ENCODE data around the genes SPPL3 and P2RX7.

- PRO-cap, 3 experiments = peak in 1 of 3 experiments; most common minus-strand start chr12:120474755 (in 1)
- RAMPAGE, long total RNA, 4 experiments = no peak in any of the 4 experiments
- RRBS = no CpG with 5 or more reads among the region's 3 CpGs
These were observed 5.1 kb upstream of the SRSF9 start for GRCh38 chr12:120474552-120475081.

- PRO-cap, 3 experiments = peak in 1 of 3 experiments; most common plus-strand start chr12:120496861 (in 1); most common minus-strand start chr12:120496623 (in 1)
- RAMPAGE, long total RNA, 4 experiments = no peak in any of the 4 experiments
- RRBS = 1% methylated on average over 10 of the region's 41 CpGs
These were observed 874 bp downstream of the DYNLL1 start for GRCh38 chr12:120496526-120497448.

DNA sequence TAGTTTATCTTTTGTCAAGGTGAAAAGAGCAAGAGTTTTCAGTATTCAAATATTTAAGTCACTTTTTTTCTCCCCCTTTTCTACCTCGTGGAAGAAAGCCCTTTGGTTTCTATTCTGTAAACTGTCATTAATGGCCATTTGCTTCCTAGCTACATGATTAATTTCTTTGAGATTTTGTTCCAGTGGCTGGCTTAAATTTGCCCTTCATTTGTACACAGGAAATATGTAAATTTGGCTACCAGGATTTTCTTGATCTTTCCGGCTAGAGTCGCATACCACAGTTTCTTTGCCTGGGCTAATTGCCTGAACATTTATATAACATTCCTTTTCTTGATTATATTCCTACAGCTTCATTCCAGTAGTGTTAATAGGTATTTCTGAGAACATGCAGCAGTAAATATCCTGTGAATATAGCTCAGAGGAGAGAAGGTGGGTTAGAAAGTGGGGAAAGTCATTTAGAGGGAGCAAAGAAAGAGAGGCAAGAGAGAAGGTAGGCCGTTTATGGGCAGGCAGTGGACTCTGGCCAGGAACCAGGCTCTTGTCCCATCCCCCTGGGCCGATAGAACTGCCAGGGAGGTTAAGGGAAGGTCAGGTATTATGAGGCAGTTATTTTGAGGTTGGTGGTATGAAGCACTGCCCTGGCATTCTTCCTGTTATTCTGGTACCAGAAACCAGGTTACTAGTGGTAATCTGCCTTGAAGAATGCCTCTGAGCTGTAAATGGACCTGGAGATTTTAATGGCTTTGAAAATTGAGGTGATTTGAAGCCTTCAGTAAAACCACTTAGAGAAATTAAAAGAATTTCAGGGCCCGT lies 4.2 kb downstream of the RNF10 start:
- PRO-cap, 3 experiments = peak in 3 of 3 experiments; most common plus-strand start position 605 of the sequence (in 3); most common minus-strand start position 503 of the sequence (in 3)
- RAMPAGE, long total RNA, 4 experiments = no peak in any of the 4 experiments
- RRBS = no CpG with 5 or more reads among the region's 6 CpGs

- PRO-cap, 3 experiments = no peak in any of the 3 experiments
- RAMPAGE, long total RNA, 4 experiments = no peak in any of the 4 experiments
- RRBS = no CpG with 5 or more reads among the region's 12 CpGs
These were observed 10.3 kb upstream of the CABP1 start for GRCh38 chr12:120630136-120630613.

DNA sequence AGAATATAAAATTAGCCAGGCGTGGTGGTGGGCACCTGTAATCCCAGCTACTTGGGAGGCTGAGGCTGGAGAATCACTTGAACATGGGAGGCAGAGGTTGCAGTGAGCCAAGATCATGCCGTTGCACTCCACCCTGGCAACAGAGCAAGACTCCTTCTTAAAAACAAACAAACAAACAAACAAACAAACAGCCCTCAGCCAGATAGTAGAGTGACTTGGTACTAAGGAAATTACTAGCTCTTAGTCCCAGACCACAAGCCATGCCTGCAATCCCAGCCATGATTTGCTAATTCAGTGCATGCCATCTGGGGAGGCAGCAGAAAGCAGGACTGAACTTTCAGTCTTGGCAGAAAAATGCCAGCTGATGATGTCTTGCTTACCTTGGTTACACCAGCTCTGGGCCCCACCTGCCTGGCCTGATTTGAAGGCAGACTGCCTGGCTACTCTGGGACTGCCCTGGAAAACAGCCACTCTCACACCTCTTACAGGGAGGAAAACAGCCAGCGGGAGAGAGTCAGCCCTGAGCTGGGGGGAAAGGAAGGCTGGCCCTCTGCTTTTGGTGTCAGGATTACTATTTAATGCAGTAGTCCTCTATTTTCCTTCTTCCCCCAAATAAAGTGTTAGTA lies 4.7 kb upstream of the UNC119B start:
- PRO-cap, 3 experiments = no peak in any of the 3 experiments
- RAMPAGE, long total RNA, 4 experiments = no peak in any of the 4 experiments
- RRBS = no CpG with 5 or more reads among the region's 3 CpGs

DNA sequence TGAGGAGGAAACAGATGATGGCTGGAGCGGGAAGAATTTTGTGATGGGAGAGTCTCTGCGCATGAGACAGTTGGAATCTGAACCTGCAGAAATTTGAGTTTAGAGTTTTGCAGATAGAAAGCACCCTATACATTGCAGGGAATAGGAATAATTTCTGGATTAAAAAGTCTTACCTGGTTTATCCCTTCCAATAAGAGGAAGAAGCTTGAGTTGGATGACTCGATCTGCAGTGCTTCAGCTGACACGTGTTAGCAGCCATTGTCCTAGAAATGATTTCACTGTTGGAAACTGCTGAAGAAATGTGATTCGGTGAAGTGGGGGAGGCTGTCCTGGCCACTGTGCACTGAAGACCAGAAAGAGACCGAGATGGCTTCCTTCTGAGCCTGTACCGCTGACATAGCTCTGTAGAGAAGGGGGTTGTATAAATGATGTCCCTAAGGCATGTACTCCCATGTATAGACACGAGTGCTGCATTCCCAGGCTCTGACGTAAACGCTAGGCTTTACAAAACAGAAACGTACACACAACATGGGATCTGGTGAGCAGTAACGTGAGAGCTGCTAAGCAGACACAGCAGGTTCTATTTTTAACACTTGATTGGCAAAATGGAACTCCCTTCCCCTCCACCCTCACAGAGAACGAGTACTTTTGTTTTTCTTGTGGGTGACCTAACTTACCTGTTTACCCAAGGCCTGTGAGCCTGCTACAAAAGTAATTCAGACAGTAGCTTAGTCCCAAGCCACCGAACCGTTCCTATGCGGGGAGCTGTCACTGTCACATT lies 35.8 kb downstream of the ACADS start:
- PRO-cap, 3 experiments = no peak in any of the 3 experiments
- RAMPAGE, long total RNA, 4 experiments = no peak in any of the 4 experiments
- RRBS = no CpG with 5 or more reads among the region's 16 CpGs

DNA sequence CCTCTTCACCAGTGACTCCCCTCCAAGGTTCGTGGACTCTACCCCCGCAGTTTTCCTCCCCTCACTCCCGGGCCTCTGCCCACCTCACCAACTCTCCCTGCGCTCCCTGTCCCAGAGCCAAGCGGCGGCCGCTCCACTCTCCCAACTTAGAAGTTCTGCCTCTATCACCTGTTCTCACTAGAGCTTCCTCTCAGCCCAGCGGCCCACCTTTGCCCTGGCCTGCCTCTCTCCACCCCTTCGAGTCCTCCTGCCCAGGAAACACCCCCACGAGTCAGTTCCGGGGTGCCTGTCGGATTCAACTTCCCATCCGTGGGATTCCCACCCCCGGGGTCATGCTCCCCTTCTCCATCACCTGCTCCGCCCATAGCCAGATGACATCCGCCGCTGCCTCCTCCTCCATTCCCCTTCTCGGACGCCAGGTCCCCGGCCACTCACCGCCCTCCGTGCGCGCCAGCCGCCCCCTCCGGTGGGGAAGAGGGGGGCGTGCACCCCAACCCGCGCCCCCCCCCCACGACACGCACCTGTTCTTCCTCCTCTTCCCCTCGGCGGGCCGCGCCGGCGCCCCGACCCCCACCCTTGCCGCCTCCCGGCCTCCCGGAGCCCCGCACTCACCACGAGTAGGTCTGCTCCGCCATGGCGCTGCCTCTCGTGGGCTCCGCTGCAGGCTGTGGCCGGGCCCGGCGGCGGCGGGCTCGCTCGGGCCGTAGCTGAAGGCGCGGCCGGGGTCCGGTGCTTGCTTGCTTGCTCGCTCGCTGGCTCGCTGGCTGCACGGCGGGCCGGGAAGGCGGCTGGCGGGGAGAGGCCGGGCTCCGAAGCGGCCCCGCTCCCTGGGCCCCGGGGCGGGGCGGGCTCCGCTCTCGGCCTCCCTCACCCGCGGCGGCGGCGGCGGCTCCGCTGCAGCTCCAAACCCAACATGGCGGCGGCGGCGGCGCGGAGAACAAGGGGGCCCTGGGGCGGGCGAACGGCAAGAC lies 640 bp downstream of the SPPL3 start:
- PRO-cap, 3 experiments = peak in 3 of 3 experiments; most common plus-strand start position 399 of the sequence (in 3); most common minus-strand start position 157 of the sequence (in 2)
- RAMPAGE, long total RNA, 4 experiments = no peak in any of the 4 experiments
- RRBS = 1% methylated on average over 46 of the region's 92 CpGs

- PRO-cap, 3 experiments = peak in 3 of 3 experiments; most common plus-strand start chr12:120904459 (in 3); most common minus-strand start chr12:120904303 (in 2)
- RAMPAGE, long total RNA, 4 experiments = no peak in any of the 4 experiments
- RRBS = no CpG with 5 or more reads among the region's 53 CpGs
These were observed at the start of gene SPPL3 for GRCh38 chr12:120904204-120904562. TSS of gene SPPL3 (minus strand) at chr12:120904358.

DNA sequence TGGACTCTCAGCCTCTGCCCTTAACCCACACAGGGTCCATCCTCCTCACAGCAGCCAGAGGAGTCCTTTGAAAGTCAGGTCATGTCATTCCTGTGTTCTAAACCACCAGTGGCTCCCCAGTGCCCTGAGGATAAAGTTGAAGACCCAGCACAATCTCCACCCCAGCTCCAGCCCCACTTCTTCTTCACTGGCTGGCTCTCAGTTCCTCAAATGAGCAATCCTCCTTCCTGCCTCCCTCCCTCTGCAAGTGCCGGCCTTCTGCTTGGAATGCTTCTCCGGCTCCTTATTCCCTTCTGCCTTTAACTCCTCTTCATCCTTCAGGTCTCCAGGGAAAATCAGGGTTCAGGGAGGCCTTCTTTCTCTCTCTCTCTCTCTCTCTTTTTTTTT lies 32.0 kb upstream of the SPPL3 start:
- PRO-cap, 3 experiments = peak in 1 of 3 experiments; most common plus-strand start position 246 of the sequence (in 1); most common minus-strand start position 104 of the sequence (in 1)
- RAMPAGE, long total RNA, 4 experiments = no peak in any of the 4 experiments
- RRBS = no CpG with 5 or more reads among the region's 2 CpGs

GRCh38 chr12:120961597-120961906 lies 16.8 kb upstream of the HNF1A start:
- PRO-cap, 3 experiments = no peak in any of the 3 experiments
- RAMPAGE, long total RNA, 4 experiments = no peak in any of the 4 experiments
- RRBS = no CpG with 5 or more reads among the region's 8 CpGs

GRCh38 chr12:120980179-120981423 lies 2.3 kb downstream of the HNF1A start:
- PRO-cap, 3 experiments = no peak in any of the 3 experiments
- RAMPAGE, long total RNA, 4 experiments = no peak in any of the 4 experiments
- RRBS = 8% methylated on average over 3 of the region's 21 CpGs

DNA sequence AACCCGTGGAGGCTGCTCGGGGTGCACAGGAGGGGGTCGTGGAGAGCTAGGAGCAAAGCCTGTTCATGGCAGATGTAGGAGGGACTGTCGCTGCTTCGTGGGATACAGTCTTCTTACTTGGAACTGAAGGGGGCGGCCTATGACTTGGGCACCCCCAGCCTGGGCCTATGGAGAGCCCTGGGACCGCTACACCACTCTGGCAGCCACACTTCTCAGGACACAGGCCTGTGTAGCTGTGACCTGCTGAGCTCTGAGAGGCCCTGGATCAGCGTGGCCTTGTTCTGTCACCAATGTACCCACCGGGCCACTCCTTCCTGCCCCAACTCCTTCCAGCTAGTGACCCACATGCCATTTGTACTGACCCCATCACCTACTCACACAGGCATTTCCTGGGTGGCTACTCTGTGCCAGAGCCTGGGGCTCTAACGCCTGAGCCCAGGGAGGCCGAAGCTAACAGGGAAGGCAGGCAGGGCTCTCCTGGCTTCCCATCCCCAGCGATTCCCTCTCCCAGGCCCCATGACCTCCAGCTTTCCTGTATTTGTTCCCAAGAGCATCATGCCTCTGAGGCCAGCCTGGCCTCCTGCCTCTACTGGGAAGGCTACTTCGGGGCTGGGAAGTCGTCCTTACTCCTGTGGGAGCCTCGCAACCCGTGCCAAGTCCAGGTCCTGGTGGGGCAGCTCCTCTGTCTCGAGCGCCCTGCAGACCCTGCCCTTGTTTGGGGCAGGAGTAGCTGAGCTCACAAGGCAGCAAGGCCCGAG lies 14.7 kb downstream of the C12orf43 start:
- PRO-cap, 3 experiments = no peak in any of the 3 experiments
- RAMPAGE, long total RNA, 4 experiments = no peak in any of the 4 experiments
- RRBS = no CpG with 5 or more reads among the region's 19 CpGs

DNA sequence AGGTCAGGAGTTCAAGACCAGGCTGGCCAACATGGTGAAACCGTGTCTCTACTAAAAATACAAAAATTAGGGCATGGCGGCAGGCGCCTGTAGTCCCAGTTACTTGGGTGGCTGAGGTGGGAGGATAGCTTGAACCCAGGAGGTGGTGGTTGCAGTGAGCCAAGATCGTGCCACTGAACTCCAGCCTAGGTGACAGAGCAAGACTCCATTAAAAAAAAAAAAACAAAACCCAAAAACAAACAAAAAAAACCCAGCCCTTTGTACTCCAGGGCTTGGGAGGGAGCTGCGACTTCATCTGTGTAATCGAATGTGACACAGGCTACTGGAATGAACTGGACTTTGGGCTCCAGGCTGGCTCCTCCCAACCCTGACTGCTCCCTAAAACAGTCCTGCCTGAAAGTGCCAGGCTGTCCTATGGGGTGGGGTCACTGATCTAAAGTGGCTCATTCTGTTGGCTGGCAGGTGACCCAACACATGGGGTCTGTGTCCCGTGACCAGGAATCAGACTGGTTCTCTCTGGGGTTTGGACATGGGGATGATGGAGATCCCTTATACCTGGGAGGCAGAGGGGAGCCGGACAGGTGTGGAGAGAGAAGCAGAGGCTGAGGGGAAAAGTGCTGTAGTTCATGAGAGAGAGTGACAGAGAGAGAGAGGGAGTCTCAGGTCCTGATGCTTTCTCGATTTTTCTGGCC lies 9.4 kb upstream of the C12orf43 start:
- PRO-cap, 3 experiments = no peak in any of the 3 experiments
- RAMPAGE, long total RNA, 4 experiments = no peak in any of the 4 experiments
- RRBS = no CpG with 5 or more reads among the region's 9 CpGs

DNA sequence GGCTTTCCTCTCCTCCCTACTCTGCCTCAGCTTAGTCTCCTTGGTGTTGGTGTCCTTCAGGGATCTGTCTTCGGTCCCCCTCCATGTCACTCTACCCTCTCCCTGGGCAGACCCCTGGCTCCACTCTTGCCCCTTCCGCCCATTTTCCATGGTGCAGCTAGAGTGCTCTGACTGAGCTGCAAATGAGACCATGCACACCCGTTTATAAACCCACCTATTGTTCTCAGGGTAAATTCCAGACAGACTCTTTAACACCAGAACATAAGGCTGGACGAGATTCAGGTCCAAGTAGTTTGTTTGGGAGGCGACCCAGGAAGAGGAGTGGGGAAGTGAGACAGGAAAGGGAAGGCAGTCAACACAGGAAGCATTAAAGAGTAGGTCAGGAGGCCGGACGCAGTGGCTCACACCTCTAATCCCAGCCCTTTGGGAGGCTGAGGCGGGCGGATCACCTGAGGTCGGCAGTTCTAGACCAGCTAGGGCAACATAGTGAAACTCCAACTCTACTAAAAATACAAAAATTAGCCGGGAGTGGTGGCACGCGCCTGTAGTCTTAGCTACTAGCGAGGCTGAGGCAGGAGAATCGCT lies 4.5 kb upstream of the P2RX7 start:
- PRO-cap, 3 experiments = peak in 1 of 3 experiments; most common plus-strand start position 370 of the sequence (in 1)
- RAMPAGE, long total RNA, 4 experiments = no peak in any of the 4 experiments
- RRBS = no CpG with 5 or more reads among the region's 15 CpGs

DNA sequence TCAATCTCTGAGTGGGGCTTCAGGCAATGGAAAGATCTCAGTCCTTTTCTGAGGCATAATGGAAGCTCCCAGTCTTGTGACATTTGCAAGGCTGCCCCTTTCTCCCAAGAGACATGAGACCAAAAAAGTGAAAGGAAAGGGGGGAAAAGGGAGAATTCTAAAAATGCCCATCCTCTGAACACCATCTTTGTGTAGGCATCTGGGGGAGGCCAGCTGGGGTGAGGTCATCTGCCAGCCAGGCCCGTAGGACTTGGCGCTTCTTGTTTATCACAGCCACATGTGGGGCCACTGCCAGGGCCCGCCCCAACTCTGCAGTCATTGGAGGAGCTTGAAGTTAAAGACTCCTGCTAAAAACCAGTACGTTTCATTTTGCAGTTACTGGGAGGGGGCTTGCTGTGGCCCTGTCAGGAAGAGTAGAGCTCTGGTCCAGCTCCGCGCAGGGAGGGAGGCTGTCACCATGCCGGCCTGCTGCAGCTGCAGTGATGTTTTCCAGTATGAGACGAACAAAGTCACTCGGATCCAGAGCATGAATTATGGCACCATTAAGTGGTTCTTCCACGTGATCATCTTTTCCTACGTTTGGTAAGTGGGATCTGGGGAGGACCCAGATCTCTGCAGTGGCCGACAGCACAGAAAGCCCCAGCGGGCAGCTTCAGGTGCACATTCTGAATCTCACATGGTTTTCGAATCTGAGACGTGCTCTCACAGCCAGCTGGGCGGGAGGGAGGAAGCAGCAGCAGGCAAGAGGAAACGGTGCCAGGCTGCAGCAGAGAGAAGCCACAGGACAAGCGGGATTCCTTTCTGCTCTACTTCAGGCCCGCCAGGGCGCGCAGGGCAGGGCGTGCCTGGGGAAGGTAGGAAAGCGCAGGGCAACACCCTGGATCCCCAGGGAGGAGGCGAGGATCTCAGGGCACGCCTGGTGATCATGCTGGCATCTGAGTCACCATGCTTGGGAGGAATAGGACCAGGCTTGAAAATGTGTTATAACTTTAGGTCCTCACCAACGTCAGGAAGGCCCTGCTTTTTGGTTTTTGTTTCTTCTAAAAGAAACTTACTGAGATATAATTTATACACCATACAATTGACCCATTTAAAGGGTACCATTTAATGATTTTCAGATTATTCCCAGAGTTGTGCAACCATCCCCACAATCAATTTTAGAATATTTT lies at the start of gene P2RX7:
P2RX7 (plus strand) TSS at position 363 of the 1,169 bp plus-strand sequence.
- PRO-cap, 3 experiments = peak in 3 of 3 experiments; most common plus-strand start position 607 of the sequence (in 3); most common minus-strand start position 481 of the sequence (in 3)
- RAMPAGE, long total RNA, 4 experiments = start-site peak on the plus strand in 2 of 4 experiments, centred at positions 386 to 418 of the sequence, 15 to 21 reads per replicate
- RRBS = no CpG with 5 or more reads among the region's 26 CpGs

GRCh38 chr12:121222801-121223690 lies 13.1 kb downstream of the P2RX4 start:
- PRO-cap, 3 experiments = no peak in any of the 3 experiments
- RAMPAGE, long total RNA, 4 experiments = no peak in any of the 4 experiments
- RRBS = no CpG with 5 or more reads among the region's 17 CpGs

DNA sequence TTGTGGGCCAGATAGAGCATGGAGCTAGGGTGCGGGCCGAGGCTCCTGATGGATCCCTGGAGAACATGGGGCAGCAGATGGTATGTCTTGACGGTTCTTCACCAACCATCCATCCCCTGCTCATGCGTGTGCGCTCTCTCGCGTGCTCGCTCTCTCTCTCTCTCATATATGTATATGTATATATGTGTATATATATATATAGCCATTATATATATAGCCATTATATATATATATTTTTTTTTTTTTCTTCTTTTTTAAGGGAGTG lies 20.8 kb downstream of the P2RX4 start:
- PRO-cap, 3 experiments = no peak in any of the 3 experiments
- RAMPAGE, long total RNA, 4 experiments = no peak in any of the 4 experiments
- RRBS = no CpG with 5 or more reads among the region's 8 CpGs

- PRO-cap, 3 experiments = no peak in any of the 3 experiments
- RAMPAGE, long total RNA, 4 experiments = no peak in any of the 4 experiments
- RRBS = no CpG with 5 or more reads among the region's 9 CpGs
These were observed 13.1 kb upstream of the CAMKK2 start for GRCh38 chr12:121309601-121310091.

DNA sequence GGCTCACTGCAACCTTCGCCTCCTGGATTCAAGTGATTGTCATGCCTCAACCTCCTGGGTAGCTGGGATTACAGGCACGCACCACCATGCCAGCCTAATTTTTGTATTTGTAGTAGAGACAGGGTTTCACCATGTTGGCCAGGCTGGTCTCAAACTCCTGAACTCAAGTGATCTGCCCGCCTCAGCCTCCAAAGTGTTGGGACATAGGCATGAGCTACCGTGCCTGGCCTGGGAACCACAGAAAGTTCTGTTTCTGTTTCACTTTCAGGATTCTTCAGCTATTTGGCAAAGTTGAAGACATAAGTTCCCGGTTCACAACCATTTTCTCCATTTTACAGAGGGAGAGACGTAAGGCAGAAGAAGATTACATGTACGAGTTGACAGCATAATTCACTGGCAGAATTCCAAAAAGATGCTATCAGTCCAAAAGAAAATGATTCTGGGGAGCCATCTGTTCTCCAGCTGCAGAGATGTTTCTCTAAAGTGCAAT lies 8.2 kb upstream of the RNF34 start:
- PRO-cap, 3 experiments = peak in 3 of 3 experiments; most common plus-strand start position 330 of the sequence (in 3)
- RAMPAGE, long total RNA, 4 experiments = no peak in any of the 4 experiments
- RRBS = no CpG with 5 or more reads among the region's 7 CpGs

DNA sequence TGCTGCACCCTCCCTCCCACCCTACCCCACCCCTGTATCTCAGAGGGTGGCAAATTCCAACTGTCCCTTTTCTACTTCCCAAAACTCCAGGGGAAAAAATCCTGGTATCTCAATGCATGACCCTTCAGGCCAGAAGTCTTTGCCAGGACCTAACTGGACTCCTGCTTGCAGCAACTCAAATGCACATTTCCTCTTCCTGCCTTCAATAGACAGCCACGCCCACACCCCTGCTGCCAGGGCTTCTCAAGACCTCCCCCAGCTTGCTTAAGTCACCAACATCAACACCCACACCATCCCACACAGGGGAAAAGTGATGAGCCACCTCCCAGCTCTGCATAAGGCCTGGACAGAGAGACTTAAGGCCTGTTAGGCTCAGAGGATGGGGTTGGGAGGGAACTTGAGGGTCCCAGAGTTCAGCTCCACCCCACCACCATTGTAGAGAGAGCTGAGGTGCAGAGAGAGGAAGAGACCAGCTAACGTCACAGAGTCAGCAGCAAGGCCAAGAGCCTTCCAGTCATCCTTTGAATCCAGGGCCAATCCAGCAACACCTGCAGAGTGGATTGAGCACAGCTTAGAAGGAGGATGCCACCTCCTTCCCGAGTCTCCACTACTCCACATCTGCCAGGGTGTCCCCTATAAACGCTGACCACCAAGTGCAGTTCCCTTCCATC lies 50.2 kb downstream of the KDM2B start:
- PRO-cap, 3 experiments = peak in 1 of 3 experiments; most common plus-strand start position 336 of the sequence (in 1); most common minus-strand start position 177 of the sequence (in 1)
- RAMPAGE, long total RNA, 4 experiments = no peak in any of the 4 experiments
- RRBS = no CpG with 5 or more reads among the region's 4 CpGs